B cell (primary cell): ENCODE results near the genes TAS2R14 and TAS2R31.

DNA sequence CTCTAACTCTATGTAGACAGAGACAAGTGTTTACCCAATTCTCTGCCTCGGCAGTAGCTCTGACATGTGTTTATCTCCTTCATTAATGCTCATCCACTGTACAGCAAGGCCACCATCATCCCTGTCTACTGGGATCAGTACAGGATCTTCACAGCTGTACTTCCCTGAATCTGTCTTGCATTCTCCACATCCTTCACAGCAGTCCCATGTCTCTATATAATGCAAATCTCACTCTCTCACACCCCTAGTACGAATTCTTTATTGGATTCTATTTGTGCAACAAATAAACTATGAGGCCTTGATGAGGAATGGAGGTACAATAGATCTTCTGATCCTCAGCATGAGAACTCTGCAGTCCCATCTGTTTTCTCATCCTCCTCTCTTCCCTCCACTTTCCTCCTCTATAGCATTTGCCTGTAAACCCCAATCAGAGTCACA, 344 bp downstream of the PRH1 start:
- PRO-cap = no peak
- CAGE, long polyA plus RNA = no peak

DNA sequence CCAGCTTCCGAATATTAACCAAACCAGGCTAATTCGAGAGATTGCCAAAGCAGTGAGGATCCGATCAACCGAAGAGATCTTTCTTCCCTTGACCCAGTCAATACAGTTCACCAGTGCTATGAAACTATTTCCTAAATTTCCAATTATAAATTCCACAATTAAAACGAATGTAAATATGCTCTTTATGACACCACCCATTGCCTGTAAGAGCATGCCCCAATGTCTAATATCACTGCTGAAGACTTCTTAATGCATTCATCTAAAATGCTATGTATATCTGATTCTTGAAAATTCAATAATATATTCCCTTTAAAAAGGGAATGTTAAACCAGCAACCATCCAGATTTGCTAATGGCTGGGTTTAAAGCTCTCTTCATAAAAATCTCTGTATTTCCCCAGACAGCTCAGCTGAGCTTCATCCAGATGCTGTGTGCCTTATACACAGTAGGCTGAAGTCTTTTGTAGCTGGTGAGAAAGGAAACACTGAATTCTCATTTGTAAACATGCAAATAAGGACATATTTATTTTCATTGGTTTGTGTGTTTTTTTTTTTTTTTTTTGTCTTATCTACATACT, at the start of gene TAS2R14:
Gene TAS2R14, minus strand, starts transcription at position 254 of the 576 bp plus-strand sequence.
- PRO-cap = no peak
- CAGE, long polyA plus RNA = no peak

GRCh38 chr12:11031282-11031825, at the start of gene TAS2R31:
Gene TAS2R31 (minus strand): TSS chr12:11031407.
- PRO-cap = no peak
- CAGE, long polyA plus RNA = no peak

DNA sequence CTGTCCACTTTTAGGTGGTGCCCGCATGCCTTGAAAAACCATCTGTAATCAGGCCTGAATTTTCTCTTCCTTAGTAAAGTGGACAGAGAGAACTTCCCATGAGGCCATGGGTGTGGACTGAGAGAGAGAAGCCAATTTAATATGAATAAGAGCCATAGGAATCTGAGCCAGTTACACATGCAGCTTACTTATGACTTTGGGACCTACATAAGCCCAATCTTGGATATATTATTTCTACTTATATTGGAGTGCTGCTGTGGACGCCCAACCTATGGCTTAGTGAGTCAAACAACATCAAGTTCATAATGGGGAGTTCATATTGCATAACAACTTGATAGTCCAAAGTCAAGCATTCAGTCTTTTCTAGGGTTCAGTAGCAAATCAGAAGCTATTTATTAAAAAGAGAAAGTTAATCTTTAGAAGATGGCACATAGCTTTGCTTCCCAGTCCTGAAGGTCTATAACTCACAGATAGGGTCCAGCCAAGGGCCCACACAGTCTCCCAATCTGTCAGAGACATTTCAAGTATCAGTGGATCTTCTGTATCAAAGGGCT, 11.0 kb upstream of the ETV6 start:
- PRO-cap = no peak
- CAGE, long polyA plus RNA = no peak

- PRO-cap = no peak
- CAGE, long polyA plus RNA = no peak
Measured at GRCh38 chr12:11662775-11663207, 13.3 kb downstream of the ETV6 start.

GRCh38 chr12:11707963-11708405, 58.5 kb downstream of the ETV6 start:
- PRO-cap = no peak
- CAGE, long polyA plus RNA = no peak

DNA sequence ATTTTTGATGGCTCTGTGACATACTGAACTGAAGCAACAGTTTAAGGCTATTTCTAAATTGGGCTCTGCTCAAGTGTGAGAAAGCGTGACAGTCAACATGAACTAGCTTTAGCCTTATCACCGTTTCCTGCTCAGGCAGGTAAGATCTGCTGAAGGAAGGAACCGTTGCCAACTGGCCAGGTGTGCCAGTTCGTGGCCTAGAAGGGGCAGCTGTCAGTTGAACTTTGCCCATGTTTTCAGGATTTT, 79.5 kb downstream of the ETV6 start:
- PRO-cap = no peak
- CAGE, long polyA plus RNA = no peak

DNA sequence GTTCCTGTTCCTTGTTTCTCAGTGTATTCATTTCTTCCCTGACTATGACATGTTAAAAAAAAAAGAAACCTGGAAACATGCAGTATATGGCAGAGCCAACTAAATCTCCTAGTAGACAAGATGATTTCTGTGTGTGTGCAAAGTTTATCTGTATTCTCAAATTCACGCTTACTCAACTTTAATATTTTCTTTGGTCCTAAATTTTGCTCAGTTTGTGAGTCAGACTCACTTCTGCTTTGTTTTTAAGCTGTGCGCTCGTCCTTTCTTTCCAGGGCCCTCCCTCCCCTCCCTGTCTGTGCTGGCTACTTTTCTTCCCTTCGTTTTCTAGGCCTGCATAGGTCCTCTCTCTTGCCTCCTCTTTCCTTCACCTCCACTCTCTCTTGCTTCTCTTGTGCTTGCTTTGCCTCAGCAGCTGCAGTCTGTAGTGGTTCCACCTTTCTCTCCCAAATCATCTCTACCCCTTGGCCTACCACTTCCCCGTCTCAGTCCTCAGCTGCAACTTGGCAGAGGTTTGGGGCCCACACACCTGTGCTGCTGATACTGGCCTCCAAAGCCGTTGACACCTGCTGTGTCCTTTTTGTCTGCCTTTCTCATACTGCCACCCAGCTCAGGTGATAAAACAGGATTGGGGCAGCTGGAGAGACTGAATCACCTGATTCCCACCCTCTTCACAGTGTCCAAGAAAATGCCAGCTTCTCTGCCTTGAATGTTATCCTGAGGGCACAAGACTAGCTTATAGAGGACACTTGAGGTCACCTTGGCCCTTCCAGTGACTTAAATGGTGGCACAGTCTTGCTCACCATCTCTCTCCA, 103.5 kb downstream of the ETV6 start:
- PRO-cap = no peak
- CAGE, long polyA plus RNA = no peak

DNA sequence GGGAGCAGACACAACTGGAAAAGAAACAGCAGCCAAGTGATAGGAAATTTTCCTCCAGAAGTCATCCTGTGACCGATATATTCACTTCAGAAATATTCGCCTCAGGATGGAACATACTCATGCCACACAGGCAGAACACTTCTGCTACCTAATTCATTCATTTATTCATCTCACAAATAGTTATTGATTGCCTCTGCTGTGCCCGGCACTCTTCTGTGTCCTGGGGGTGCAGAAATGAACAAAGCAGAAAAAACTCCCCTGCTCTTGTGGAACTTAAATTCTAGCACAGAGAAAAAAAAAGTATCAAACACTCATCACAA, 104.5 kb downstream of the ETV6 start:
- PRO-cap = no peak
- CAGE, long polyA plus RNA = no peak

DNA sequence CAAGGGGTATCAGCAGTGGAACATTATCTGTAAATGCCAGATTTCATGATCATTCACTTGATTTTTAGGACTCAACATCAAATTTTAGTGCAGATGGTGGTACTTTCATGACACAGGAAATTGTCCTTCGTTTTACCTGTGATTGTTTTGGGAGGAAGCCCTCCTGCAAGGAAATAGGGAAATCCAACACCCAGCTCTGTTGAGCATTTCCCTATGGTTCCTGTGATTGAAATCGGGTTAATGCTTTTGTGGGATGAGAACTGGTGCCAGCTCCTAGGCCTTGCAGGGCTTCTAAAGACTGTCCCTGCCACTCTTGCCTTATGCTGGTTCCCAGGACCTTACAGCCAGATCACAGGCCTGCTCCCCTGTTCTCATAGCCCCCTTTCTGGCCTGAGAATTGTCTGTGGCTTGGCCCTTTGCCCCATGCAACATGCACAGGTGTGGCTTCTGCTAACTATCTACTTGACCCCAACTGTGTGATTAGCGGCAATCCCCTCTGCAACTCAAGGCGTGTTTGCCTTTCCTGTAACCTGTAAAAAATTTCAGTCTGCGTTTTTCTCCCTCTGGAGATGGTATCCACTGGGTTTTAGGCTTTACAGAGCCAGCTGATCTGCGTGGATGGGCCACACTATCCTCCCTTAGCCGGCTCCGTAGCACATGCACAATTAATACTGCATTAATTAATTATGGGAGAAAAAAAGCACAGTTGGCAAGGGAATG, 112.6 kb downstream of the ETV6 start:
- PRO-cap = bidirectional peak, plus-strand start at position 545 of the sequence, minus-strand start at position 446 of the sequence
- CAGE, long polyA plus RNA = no peak

DNA sequence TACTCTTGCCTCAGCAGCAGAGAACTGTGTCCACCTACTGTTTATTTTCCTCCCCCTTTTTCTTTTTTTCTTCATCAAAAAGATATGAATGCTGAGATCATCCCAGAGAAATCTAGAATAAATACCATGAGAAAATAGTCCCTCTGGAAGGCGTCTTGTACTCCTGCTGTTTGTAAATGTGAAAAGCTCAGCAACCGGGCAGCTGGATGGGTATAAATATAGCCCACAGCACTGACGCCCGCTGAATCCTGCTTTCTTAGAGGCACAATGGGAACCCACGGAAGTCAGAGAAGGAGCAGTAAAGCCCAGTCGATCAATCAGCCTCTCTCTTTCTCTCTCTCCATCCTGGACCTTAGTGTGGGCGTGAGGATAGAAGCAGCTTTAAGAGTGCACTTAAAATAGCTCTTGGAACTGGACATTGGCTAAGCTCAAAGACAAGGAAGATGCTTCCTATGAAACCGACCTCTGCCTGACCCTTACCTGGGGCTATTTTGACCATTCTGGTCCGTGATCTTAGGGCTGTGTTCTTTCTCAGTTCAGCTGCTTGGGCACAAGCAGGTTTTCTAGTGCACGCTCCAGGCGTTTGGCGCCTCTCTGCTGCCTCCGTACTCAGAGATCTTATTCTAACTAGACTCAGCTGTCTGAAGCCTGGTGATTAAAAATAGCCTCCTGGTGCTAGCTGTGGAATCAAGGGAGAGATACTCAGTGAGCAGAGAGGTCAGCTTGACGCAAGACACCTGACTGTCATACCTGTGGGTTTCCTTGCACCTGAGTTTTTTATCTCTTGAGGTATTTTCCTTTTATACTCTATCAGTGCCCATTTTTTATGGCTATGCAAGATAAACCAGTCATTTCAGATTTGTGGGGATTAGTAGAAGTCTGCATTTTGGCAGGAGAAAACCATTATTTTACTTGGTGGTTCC, 144.6 kb downstream of the ETV6 start:
- PRO-cap = no peak
- CAGE, long polyA plus RNA = no peak

- PRO-cap = no peak
- CAGE, long polyA plus RNA = no peak
Measured at GRCh38 chr12:11795060-11795511, 145.6 kb downstream of the ETV6 start.

DNA sequence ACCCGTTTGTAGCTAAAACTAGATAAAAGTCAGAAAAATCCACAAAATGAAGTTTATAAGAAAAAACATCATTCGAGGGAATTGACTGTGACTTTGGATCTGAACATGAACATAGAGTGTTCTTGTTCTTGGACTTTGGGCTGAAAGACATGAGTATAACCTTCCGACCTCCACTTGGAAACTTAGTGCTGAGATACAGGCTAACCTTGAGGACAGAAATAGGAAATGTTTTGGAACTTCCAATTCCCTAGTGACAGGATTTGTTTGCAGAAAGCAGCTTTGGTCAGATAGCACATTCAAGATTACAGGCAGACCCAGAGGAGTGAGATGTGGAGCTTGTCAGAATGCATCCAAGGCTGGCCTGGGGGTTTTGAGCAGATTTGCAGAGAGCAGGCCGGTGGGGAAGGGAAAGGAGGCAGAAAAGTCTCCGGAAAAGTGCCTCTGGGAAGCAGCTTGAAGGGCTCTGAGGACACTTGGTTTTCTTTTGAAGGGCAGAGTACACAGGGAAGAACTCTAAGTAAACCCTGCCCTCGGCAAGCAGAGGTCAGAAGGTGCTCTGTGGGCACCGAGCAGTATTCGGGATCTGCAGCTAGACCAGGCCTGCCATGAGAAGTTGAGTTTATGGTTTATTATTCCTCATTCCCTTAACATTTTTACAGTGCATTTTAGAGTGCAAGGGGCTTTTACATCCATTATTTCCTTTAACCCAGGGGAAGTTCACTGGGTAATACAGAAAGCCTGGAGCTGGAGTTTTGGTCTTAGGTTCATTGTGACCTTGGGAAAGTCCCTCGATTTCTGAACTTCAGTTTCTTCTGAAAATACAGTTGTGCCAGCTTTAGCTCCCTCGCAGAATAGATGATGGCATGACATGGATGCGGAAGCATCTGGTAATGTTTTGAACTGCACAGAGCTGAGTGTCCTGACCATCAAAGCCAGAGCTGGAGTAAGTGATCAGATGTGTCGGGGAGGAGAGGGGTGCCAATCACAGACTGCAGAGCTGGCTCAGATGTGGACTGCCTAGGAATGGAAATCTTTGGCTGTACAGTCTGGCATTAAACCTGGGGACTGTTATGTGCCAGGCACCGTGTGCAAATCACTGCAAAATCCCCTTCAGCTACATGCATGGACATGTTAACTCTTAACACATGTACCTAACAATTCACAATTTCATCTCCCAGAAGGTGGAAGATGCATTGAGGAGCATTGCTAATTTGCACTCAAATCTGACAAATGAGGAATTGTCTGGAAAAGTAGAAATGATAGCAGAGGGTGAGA, 180.6 kb downstream of the ETV6 start:
- PRO-cap = no peak
- CAGE, long polyA plus RNA = no peak

DNA sequence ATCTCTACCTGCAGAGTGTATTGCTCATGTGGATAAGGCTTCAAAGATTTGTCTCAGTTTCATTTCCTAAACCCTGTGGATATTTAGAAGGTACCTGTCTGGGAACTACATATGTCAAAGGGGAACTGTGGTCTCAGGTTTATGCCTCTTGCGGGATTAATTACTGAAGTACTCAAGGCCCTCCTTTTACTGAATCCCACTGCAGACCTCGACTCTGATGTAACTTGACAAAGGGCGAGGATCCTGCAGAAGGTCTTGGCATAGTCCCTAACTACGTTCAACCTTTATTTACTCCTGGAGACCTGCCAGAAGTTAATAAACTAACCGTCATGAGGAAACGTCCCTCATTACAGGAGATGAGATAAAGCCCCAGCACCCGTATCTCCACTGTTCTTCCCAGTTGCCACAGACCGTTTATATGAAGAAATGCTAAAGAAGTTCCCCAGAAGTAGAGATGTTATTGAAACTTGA, 190.8 kb downstream of the ETV6 start:
- PRO-cap = no peak
- CAGE, long polyA plus RNA = no peak

DNA sequence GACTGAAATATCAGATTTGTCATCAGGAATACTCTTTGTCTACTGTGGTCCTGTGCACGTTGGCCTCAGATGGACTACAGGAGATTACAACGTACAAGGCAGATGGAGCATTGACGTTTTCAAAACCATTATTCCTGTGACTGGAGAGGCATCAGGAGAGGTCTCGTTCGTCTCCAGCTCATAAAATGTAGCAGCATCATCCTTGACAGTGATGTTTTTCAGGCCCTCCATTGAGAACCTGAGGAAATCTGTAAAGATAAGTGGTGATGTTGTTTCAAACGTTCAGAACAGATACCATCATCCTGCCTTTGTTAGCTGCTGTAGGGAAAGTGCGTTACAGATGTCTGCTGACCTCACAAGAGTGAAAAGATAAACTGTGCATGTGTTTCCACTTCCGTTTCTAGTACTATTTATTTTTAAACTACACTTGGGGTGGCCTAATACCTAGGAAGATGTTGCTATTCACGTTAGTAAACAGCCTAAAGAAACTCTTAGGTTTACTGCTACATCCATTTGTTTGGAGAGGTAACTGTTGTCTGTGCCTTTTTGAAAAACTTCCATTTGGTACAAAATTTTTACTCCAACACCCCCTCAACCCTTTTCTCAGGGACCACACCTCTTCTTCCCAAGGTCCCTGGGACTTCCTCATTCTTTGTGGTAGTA, 28.4 kb downstream of the BCL2L14 start:
- PRO-cap = no peak
- CAGE, long polyA plus RNA = no peak

DNA sequence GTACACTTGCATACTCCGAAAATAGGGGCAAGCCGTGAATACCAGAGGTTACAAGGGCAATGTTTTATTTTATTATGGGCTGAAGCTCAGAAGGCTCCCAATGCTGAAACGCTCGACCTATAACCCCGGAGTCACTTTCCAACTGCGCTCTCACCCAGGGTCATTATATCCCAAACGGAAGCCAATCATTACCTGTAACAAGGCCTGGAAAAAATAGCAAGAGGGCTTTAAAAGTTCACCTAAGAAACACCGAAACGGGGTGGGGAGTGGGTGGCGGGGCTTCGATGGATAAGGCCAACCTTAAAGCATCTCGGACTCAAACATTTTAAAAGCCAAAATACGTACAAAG, 877 bp downstream of the LRP6 start:
- PRO-cap = no peak
- CAGE, long polyA plus RNA = no peak

- PRO-cap = no peak
- CAGE, long polyA plus RNA = no peak
Measured at GRCh38 chr12:12333420-12333705, 16.7 kb downstream of the MANSC1 start.

DNA sequence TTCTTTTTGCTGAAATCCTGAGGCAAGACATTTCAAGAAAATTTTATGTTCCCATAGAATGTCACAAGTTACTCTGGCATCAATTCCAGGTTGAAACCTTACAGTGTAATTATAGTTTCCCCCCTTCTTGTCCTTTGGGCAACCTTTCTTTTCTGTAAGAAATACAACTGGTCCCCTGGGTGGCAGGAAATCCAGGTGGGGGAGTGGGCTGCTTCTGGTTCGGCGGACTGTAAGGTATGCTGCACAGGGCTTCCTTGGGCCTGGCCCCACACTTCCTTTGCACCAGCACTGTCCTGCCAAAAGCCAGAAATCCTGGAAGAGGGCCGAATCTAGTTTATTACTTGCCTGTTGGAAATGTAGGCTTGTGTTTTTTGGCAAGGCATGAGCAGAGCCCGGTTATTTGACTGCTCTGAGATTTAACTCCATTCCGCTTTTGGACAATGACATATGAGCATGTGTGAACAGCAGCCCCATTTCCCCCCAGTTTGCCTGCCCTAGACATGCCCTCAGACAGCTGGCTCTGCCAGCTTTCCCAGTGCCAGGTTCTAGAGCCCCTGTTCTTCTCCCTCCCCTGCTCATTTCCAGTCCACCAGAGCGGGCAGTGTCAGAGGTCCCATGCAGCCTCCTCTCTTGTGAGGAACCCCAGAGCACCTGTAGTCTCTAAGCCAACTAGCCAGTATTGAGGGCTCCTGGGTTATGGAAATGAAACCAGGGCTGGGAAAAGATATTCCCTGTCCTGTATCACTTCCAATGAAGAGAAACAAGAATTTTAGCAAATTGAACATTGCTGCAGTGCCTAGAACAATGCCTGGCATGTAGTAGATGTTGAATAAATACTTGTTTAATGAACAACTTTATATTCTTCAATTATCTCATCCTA, 86.7 kb downstream of the BORCS5 start:
- PRO-cap = no peak
- CAGE, long polyA plus RNA = no peak

DNA sequence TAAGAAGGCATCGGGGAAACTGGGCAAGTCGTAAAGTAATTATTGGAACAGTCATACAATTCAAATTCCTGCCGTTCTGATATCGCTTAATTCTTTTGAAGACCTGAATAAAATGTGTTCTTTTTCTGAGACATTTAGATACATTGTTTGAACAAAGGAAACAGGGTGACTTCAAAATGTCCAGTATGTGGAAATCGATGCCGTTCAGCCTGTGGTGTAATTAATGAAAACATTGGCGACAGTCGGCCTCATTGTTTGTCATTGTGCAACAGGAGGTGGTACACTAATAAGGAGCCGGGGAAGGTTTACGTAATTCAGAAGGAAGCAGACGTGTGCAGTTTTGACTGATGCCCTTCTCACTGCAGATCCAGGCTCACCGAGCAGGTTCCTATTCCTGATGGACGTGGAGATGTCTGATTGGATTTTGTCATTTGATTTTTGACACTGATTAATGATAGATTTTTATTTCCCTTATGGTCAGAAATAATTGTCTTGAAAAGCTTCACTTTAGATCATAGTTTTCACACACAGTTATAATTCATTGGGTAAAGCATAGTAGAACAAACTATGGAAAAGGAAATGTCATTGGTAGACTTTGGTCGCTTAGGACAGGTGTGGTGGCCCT, 92.8 kb downstream of the BORCS5 start:
- PRO-cap = no peak
- CAGE, long polyA plus RNA = no peak

GRCh38 chr12:12465968-12466878, 96.4 kb downstream of the DUSP16 start:
- PRO-cap = no peak
- CAGE, long polyA plus RNA = no peak